ENCODE measurements around a stretch of chr12.

GRCh38 chr12:6613446-6614268 is 6.5 kb upstream of the CHD4 start:
- RRBS = no CpG with 5 or more reads among the region's 22 CpGs

- RRBS = no CpG with 5 or more reads among the region's 18 CpGs
These were observed 481 bp downstream of the ACRBP start for GRCh38 chr12:6646832-6647070.

GRCh38 chr12:6716559-6717242 is 7.1 kb upstream of the COPS7A start:
- RRBS = no CpG with 5 or more reads among the region's 13 CpGs

- RRBS = 1% methylated on average over 25 of the region's 74 CpGs
These were observed 737 bp downstream of the P3H3 start for GRCh38 chr12:6828744-6829543.

GRCh38 chr12:6836721-6837715 is 3.7 kb upstream of the GNB3 start:
- RRBS = 91% methylated on average over 7 of the region's 37 CpGs

- RRBS = no CpG with 5 or more reads among the region's 20 CpGs
These were observed 1.8 kb upstream of the GNB3 start for GRCh38 chr12:6838748-6839572.

GRCh38 chr12:6867678-6868465 is 541 bp downstream of the TPI1 start:
- RRBS = 1% methylated on average over 29 of the region's 71 CpGs

DNA sequence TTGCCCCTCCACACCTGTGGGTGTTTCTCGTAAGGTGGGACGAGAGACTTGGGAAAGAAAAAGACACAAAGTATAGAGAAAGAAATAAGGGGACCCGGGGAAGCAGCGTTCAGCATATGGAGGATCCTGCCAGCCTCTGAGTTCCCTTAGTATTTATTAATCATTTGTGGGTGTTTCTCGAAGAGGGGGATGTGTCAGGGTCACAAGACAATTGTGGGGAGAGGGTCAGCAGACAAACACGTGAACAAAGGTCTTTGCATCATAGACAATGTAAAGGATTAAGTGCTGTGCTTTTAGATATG is 12.7 kb upstream of the SPSB2 start:
- RRBS = no CpG with 5 or more reads among the region's 6 CpGs

DNA sequence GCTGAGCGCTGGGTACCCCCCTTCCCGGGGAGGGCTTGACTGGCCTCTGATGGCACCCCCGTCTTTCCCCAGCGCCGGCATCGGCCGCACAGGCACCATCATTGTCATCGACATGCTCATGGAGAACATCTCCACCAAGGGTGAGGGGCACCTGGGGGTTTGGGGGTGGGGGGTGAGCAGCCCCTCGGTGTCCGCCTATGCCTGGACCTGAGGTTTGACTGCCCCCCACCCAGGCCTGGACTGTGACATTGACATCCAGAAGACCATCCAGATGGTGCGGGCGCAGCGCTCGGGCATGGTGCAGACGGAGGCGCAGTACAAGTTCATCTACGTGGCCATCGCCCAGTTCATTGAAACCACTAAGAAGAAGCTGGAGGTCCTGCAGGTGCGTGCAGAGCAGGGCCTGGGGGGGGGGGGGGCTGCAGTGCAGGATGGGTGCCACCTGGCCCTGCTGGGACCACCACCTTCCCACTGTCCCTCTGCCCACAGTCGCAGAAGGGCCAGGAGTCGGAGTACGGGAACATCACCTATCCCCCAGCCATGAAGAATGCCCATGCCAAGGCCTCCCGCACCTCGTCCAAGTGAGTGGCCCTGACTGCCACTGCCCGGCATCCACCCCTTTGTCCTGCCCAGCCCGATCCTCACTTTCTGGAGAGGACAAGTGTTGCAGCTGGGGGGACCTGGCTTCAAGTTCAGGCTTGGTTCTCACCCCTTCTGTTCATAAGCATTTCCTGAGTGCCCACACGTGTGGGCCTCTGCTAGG is 8.9 kb downstream of the PTPN6 start:
- RRBS = 95% methylated on average over 5 of the region's 27 CpGs

- RRBS = no CpG with 5 or more reads among the region's 5 CpGs
These were observed 4.1 kb downstream of the EMG1 start for GRCh38 chr12:6974735-6975362.

GRCh38 chr12:7123694-7124271 is 4.9 kb downstream of the RBP5 start:
- RRBS = no CpG with 5 or more reads among the region's 9 CpGs

GRCh38 chr12:7131649-7132121 is 1.5 kb downstream of the CLSTN3 start:
- RRBS = no CpG with 5 or more reads among the region's 6 CpGs

DNA sequence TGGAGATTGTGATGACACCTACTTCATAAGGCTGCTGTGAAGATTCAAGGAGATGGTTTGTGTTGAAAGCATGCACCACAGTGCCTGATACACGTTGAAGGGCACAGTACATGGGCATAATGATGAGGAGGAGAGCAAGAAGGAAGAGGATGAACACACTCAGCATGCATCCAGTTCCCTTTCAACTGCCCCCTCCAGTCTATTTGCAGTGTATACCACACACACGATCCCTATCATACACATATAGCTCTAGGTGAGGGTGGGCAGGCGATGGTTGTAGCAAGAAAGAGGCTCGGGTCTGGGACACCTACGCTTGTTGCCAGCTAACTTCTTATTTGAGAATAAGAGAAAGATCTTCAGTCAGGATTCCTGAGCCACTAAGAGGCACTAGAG is 3.9 kb downstream of the CLSTN3 start:
- RRBS = no CpG with 5 or more reads among the region's 5 CpGs

DNA sequence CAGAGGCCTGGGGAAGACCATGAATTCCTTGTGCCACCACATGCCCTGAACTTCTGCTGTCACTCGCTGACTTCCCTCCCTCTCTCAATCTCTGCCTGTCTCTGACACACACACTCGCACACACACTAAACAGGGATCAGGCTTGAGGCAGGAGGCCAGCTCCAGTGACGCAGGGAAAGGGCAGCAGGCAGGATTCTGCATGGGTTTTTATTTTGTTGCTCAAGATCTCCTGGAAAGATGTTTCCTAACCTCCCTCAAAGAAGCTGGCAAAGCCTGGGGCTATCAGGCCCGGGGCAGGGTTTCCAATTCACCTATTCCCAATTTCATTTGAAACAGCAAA is 27.7 kb upstream of the PEX5 start:
- RRBS = no CpG with 5 or more reads among the region's 4 CpGs

DNA sequence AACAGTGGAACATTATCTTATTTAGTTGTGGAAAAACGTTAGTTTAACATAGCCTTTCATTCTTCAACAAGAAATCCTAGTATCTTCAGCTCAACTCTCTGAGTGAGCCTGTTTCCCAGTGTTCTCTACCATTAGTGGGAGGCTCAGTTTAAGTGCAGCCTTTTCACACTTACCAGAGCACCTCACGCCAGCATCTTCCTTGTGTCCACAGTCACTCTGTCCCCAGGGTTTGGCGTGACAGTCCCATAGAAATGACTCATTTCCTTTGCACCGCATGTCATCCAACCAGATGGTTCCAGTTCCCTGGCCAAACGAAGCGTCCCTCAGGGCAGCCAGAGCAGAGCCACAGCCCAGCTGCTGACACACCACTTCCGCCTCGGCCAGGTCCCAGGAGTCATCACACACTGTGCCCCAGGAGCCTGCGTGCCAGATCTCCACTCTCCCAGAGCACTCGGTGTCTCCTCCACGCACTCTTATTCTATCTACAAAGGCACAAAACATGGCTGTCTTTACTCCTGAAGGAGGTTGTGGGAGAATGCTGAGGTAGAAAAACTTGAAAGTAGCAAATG is 65.4 kb downstream of the ACSM4 start:
- RRBS = no CpG with 5 or more reads among the region's 11 CpGs

DNA sequence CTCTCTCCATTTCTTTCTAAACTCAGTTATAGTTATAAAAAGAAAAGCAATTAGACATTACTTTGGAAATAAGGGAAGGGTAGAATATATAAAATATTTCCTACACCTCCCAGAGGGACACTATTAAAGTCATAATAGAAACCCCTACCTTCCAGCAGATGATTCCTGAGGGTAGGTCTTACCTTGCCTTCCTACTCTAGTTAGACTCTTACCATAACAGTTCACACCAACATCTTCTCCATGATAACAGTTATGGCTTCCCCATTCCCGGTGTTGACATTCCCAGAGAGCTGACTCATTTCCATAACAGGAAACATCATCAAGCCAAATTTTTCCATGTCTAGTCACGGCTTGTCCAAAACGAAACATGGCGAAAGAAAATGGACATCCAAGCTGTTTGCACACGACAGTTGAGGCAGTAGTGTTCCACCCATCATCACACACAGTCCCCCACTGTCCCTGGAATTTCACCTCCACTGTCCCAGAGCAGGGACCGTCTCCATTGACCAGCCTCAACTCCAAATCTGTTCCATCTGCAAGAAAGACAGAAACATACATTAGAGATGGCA is 10.7 kb downstream of the CD163L1 start:
- RRBS = no CpG with 5 or more reads among the region's 6 CpGs

DNA sequence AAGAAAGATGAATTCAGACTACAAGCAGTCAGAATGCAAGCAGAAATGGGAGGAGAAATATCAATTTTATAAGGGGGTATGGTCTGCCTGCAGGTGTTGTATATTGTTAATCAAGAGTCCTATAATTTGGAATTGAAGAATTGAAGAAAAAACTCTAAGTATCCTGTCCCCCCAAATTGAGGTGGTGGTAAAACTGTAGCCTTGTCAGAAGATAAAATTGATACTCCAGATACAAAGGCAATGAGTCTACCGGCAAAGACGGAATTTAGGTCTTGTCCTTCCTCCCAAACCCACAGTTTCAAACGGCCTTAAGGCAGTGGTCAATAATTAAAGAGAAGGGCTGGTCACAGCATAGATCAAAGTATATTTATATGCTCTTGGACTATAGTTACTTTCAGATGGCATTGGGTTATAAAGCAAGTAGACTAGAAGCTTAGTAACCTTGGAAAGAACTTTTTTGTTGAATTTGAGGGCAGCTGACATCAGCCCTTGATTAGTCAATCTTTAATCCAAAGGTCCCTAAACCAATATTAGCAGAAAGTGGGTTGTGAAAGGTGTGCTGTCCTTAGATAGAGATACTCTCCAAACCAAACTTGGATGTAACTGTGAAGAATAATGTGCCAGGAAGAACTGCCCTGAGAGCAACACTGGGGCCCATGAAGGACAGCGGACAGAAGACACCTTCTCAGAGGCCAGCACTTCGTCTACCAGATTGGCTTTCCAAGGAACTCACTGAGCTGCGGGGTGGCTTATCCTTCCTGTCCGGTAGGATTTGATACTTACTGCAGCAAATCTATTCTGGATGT is 10.7 kb downstream of the CD163 start:
- RRBS = no CpG with 5 or more reads among the region's 7 CpGs

- RRBS = no CpG with 5 or more reads among the region's 2 CpGs
These were observed 9.0 kb upstream of the CD163 start for GRCh38 chr12:7512651-7512955.

DNA sequence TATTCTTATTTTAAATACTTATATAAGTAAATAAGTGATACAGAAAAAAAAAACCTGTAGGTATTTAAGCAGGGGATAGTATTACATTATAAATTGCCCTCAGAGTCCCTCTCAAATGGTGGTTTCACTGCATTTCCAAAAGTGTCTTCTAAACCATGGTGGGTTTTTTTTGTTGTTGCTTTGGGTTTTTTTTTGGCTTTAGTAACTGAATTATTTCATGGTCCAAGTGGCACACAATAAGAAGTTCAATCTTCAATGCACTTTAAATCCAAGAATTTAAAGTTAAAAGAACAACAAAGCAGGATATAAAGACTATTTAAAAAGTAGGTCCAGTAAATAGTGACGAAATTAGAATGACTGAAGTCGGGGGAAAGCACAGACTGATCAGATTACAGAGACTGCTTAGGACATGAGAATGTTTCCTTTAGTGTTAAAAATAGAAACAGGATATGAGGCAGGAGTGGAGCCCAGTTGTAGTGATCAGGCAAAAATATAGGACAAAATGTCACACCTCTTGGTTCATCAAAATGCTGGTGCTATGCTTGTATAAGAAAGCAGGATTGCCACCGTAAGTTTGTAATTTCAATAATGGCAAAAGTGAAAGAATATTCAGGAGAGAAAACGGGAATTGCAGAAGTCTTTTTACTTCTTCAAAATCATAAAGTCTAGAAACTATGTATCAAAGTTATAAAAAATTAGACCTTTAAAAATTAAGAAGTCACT is 52.1 kb upstream of the CD163 start:
- RRBS = no CpG with 5 or more reads among the region's 4 CpGs

GRCh38 chr12:7847508-7848049 is 25.1 kb downstream of the SLC2A14 start:
- RRBS = no CpG with 5 or more reads among the region's 4 CpGs

All from choroid plexus epithelial cell (primary cell).